A172 (cell line): ENCODE results near the genes ZBTB12, TNXB and PBX2.

GRCh38 chr6:31663834-31664765, 697 bp downstream of the GPANK1 start:
- RAMPAGE, long total RNA = no peak

DNA sequence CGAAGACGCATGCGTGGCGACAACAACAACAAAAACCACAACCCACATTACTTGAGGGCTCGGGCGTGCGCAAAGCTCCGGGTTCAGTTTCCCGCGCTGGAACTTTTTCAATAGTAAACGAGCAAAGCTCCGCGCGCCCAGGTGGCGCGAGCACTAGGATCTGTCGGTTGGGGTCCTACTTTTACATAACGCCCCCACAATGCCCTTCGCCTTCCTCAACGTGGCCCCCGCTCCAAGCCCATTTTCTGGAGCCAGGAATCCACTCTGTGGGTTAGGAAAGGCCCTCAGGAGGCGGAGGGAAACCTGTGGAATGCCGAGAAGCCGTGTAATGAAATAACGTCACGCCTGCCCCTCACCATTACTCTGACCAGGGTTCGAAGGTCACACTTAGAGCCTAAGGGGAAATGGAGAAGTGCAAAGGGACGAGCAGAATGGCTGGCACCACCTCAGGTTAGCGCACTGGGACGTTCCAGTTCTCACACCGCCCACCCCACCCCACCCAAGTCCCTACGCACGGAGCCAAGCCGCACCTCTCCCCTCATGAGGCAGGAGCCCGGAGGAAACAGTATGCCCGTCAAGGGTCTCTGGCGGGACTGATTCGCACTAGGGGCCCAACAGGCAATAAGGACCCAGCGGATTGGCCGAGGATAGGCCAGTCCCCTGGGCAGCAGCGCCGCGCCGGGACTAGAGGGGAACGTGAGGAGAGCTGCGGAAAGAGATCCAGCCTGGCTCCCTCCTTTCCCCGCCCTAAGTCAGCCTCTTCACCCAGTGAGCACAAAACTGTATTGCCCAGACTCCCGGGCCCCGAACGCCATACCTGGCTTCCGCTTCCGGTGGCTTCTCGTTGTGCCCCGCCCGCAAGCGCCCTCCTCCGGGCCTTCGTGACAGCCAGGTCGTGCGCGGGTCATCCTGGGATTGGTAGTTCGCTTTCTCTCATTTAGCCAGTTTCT, 522 bp upstream of the GPANK1 start:
- RAMPAGE, long total RNA = start-site peak on the minus strand centred at position 816 of the sequence, 84 bp wide, 68 and 44 reads in 2 replicates

- RAMPAGE, long total RNA = no peak
These were observed 6.4 kb downstream of the SAPCD1 start for GRCh38 chr6:31768595-31769440.

- RAMPAGE, long total RNA = no peak
These were observed 4.1 kb downstream of the HSPA1A start for GRCh38 chr6:31819448-31819826.

DNA sequence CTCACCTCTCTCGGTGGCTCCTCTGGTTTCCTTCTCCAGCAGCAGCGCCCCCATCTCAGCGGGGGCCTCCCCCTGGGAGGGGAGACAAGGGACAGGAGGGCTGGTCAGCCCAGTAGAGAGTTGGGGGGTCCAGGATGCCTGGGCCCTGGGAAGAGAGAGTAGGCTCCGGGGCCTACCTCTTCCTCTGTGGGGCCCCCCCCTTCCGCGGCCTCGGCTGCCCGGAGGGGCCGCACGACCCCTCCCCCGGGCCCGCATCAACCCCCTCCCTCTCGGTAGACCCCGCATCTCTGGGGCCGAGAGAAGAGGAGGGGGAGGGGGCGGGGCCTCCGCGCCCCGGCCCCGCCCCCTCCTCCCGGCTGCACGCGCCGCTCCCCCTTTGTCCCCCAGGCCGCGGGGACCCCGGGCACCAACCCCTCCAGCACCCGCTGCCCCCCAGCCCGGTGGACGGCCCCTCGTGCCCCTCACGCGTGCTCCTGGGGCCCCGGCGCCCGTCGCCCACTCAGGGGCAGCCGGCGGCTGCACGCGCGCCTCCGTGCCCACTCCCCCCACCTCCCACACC, 501 bp downstream of the EHMT2 start:
- RAMPAGE, long total RNA = no peak

GRCh38 chr6:31901385-31902397, at the start of gene ZBTB12:
ZBTB12 (minus strand) TSS chr6:31902086.
- RAMPAGE, long total RNA = no peak

GRCh38 chr6:31907395-31907685, 5.5 kb upstream of the ZBTB12 start:
- RAMPAGE, long total RNA = no peak

GRCh38 chr6:32010700-32011500, 3.7 kb upstream of the C4B start:
- RAMPAGE, long total RNA = no peak

DNA sequence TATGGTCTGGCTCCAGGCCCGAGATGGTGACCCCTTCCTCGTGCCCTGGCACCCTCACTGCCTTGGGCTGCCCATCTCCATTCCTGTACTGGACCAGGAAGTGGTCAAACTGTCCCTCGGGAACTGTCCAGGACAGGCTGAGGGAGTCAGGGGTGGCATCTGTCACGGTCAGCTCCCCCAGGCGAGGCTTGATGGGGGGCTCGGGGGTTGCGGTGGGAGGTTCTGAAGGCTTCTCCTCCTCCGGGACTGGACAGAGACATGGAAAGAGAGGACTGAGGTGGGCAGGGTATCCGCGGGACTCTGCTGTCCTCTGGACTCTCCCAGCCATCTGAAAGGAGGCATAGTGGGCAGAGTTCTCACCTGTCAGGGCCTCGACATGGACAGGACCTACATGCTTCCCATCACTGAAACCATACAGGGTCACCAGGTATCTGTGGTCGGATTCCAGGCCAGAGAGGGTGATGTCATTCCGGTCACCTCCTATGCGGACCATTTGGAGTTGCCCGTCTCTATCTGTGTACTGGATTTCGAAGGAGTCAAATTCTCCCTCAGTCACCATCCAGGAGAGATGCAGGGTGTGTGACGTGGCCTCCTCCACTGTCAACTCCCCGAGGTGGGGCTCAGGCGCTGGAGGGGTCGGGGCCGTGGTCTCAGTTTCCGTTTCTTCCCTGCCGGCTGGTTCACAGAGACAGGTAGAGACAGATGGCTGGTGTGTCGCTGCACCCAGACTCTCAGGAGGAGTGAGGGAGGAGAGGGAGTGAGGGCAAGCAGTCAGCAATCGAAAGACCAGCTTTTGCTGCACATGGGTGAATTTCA, 30.5 kb downstream of the CYP21A2 start:
- RAMPAGE, long total RNA = no peak

- RAMPAGE, long total RNA = no peak
These were observed 26.2 kb downstream of the TNXB start for GRCh38 chr6:32082721-32083602.

DNA sequence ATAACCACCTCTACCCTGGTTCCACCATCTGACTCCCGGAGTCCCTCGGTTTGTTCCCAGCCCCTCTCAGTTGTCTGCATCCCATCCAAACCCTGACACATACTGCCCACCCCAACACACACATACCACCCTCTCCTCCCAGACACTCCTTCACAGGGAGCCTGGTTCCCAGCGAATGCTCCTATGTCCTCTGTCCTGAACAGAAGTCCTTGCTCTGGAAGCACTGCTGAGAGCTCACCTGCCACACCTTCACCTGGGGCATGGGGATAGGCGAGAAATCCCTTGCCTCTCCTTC, 333 bp downstream of the TNXB start:
- RAMPAGE, long total RNA = no peak

DNA sequence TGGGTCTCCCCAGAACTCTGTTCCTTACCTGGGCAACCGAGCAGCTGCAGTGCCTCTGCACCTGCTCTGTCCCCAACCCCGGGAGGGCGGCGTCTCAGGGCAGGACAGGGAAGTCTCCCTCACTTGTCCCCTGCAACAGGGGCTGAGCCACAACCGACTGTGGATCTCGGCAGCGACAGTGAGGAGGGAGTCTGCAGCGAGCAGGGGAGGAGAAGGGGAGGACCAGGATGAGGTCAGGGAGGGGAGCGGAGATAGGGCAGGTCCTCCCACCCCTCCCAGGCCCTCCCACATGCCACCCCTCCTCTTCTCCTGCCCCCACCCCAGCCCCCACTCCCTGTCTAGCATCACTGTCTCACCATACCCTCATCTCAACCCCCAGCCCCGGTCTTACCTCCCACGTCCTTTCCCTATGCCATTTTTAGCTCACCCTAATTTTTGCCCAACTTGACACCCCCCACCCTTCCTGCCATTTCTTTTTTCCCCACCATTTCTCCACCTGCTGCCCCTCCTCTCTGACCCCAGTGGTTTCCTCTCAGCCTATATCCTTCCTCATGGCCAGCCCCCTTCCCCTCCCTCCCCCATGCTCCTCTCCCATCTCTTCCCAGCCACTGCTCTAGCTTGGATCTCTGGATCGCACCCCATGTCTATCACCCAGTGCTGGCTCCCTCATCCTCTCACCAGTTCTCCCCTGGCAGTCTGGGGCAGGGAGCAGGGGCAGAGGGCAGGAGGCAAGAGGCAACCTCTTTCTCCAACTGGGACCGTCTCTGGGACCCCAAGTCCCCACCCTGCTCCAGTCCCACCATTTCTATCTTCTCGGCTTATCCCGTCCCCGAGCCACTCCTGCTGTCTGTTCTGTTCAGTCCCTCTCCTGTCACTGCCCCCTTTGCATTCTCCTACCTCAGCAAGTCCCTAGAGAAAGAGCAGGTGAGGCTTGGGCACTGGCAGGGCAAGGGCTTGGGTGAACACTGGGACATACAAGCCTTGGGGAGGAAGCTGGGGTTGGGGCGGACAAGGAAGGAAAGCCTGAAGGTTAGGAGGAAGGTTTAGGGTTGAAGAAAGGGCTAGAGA, at the start of gene TNXB:
TNXB (minus strand) TSS at position 186 of the 1,068 bp plus-strand sequence.
- RAMPAGE, long total RNA = no peak

- RAMPAGE, long total RNA = no peak
These were observed 1.6 kb downstream of the PBX2 start for GRCh38 chr6:32188197-32189067.

DNA sequence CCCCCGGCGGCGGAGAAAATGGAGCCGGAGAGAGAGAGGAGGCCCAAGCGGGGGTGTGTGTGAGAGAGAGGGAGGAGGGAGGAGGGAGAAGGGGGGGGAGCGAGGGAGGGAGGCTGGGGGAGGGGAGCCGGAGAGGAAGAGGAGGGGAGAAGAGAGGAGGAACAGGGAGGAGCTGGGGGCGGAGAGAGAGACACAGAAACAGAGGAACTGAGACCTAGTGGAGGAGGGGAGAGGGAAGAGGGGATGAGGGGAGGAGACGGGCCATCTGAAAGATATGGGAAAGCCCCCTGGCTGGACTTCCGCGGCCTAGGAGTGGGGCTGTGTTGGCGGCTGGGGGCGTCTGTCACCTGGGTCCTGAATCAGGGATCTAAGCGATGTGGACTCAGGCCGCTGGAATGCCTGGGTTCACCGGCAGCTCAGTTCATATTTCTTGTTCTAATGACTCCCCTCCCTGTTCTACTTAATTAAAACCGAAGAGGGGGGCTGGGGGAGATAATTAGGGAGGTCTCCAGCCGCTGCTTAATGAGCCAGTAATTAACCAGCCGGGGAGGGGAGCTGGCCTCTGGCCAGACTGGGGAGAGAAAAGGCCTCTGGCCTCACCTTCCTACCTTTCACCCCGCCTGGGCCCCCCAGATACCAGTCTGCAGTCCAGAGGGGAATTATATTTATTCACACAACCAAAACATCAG, at the start of gene PBX2:
PBX2 (minus strand) TSS at position 84 of the 689 bp plus-strand sequence.
- RAMPAGE, long total RNA = no peak

- RAMPAGE, long total RNA = no peak
These were observed 20.1 kb downstream of the HLA-DRA start for GRCh38 chr6:32459822-32460127.

DNA sequence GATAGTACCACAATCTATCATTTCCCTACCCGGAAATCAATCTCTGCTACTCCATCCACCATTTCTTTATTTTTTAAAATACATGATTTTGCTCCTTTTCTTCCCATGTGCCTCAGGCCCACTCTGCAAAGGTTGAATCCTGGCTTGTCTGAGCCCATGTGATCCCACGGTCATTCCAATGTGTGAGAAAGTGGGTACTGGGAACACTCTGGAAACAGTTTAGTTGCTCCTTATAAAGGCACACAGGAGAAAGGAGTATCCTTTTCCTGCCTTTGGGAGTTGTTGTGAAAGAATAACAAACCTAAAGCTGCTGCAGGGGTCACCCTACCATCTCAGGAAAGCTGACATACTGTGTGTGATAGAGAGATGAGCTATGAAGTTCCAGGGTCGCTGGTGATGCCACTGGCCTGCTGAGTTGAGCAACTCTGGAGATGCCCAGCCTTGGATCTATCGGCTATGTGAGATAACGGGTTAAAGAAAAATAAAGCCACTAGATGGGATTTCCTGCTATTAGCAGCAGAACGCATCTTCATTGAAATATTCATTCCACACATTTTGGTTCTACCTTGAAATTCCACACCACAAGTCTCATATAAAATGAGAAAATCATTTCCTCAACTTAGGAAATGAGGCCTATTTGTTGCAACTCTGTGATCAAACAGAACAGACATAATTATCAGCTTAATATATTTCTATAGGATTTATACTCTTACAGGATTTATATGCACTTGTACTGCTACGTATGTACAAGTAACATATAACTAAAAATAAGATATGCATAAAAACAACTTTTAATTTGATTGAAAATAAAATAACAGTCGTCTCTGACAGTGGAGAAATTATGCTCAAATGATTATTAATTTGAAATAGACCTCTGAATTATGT, 12.0 kb downstream of the HLA-DRB1 start:
- RAMPAGE, long total RNA = no peak

- RAMPAGE, long total RNA = no peak
These were observed 5.1 kb downstream of the HLA-DRB1 start for GRCh38 chr6:32584610-32584957.

- RAMPAGE, long total RNA = no peak
These were observed 20.1 kb upstream of the HLA-DRB1 start for GRCh38 chr6:32609331-32610605.

GRCh38 chr6:32717806-32718107, 23.4 kb upstream of the HLA-DQA2 start:
- RAMPAGE, long total RNA = no peak

DNA sequence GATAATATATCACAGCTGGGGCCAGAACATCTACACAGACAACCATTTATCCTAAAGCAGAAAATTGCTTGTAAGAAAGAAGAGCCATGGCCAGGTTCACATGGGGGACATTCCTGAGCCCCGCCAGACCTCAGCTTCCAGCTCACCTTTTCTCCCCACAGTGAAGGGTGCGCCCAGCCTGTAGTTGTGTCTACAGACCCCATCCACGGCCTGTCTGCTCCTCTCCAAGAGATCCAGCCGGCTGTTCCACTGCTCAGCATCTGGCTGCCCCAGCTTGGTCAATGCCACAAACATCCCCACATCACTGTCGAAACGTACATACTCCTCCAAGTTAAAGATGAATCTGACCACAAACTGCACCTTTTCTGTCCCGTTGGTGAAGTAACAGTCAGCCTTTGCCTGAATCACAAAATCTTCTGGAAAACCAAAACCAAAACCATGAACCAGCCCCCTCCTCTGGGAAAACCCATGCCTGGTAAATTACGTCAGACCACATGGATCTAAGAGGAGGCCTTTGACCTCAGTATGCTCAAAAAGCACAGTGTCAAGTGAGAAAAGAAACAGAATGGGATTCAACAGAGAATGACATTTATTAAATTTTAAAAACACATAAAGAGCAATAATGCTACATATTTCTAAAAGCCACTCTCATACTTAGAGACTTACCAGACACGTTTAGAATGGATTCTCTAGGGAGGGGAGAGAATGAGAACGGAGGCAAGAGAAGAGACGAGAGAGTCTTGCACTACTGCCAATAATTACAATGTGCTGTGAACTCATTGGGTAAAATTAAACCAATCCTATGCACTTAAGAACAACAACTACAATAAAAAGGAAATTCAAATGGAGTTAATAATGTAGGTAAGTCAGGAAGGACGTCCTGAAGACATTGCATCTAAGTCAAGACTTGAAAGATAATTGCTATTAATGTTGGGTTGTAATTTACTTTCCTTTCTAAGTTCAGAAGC, 1.6 kb downstream of the HLA-DOB start:
- RAMPAGE, long total RNA = no peak